ENCODE results near the genes FOXI1 and KCNMB1.

- RAMPAGE, long total RNA, result no peak
- RRBS, 2 experiments, result 73 to 88% methylated on average over 2 to 3 of the region's 27 CpGs
CAGE:
- cytosol, long polyA minus RNA, result no peak
- cytosol, long polyA plus RNA, result no peak
- long polyA plus RNA, result no peak
- nucleolus, long total RNA, result no peak
- nucleus, long polyA plus RNA, result no peak
- nucleus, long total RNA, result no peak
Observed at GRCh38 chr5:170105616-170106125, at the start of gene FOXI1. Gene FOXI1 (plus strand): TSS chr5:170105897.

GRCh38 chr5:170238276-170238999 is 5.7 kb downstream of the C5orf58 start:
- RAMPAGE, long total RNA, result no peak
- RRBS, 2 experiments, result no CpG with 5 or more reads among the region's 1 CpG
CAGE:
- cytosol, long polyA minus RNA, result no peak
- cytosol, long polyA plus RNA, result no peak
- long polyA plus RNA, result no peak
- nucleolus, long total RNA, result no peak
- nucleus, long polyA plus RNA, result no peak
- nucleus, long total RNA, result no peak

- RAMPAGE, long total RNA, result no peak
- RRBS, 2 experiments, result no CpG with 5 or more reads among the region's 4 CpGs
CAGE:
- cytosol, long polyA minus RNA, result no peak
- cytosol, long polyA plus RNA, result no peak
- long polyA plus RNA, result no peak
- nucleolus, long total RNA, result no peak
- nucleus, long polyA plus RNA, result no peak
- nucleus, long total RNA, result no peak
Observed at GRCh38 chr5:170261931-170262342, 29.2 kb downstream of the C5orf58 start.

- RAMPAGE, long total RNA, result no peak
- RRBS, 2 experiments, result no CpG with 5 or more reads among the region's 4 CpGs
CAGE:
- cytosol, long polyA minus RNA, result no peak
- cytosol, long polyA plus RNA, result no peak
- long polyA plus RNA, result no peak
- nucleolus, long total RNA, result no peak
- nucleus, long polyA plus RNA, result no peak
- nucleus, long total RNA, result no peak
Observed at GRCh38 chr5:170265589-170266156, 31.9 kb downstream of the LCP2 start.

DNA sequence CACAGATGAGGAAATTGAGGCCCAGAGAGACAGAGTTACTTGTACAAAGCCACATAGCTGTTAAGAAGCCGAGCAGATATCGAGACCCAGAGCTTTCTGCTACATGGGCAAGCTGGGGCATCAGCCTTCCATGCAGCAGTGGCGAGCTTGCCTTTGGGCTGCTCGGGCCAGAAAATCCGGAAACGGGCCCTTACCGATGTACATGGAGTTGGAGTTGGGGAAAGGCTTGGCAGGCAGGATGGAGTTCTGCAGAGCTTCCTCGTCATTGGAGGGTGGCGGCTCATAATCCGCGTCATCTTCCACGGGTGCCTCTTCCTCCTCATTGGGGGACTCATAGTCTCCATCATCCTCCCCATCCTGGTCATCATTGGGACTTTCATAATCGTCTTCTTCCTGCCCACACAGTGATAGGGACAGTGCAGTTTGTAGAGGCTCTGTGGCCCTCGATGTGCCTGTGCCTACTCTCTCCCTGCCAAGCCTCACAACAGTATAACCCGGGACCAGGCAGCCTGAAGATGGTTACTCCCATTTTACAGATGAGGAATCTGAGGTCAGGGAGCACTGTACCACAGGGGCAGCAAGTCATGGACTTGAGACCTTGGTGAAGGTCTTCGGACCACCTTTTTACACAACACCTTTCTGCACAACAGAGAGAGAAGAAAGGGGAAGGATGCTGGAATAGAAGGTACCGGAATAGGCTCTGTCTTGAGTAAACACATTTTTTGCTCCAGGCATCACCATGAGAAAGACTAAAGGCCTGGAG is 26.9 kb downstream of the LCP2 start:
- RAMPAGE, long total RNA, result no peak
- RRBS, 2 experiments, result no CpG with 5 or more reads among the region's 17 CpGs
CAGE:
- cytosol, long polyA minus RNA, result no peak
- cytosol, long polyA plus RNA, result no peak
- long polyA plus RNA, result no peak
- nucleolus, long total RNA, result no peak
- nucleus, long polyA plus RNA, result no peak
- nucleus, long total RNA, result no peak

- RAMPAGE, long total RNA, result no peak
- RRBS, 2 experiments, result no CpG with 5 or more reads among the region's 8 CpGs
CAGE:
- cytosol, long polyA minus RNA, result no peak
- cytosol, long polyA plus RNA, result no peak
- long polyA plus RNA, result no peak
- nucleolus, long total RNA, result no peak
- nucleus, long polyA plus RNA, result no peak
- nucleus, long total RNA, result no peak
Observed at GRCh38 chr5:170280049-170280620, 17.4 kb downstream of the LCP2 start.

DNA sequence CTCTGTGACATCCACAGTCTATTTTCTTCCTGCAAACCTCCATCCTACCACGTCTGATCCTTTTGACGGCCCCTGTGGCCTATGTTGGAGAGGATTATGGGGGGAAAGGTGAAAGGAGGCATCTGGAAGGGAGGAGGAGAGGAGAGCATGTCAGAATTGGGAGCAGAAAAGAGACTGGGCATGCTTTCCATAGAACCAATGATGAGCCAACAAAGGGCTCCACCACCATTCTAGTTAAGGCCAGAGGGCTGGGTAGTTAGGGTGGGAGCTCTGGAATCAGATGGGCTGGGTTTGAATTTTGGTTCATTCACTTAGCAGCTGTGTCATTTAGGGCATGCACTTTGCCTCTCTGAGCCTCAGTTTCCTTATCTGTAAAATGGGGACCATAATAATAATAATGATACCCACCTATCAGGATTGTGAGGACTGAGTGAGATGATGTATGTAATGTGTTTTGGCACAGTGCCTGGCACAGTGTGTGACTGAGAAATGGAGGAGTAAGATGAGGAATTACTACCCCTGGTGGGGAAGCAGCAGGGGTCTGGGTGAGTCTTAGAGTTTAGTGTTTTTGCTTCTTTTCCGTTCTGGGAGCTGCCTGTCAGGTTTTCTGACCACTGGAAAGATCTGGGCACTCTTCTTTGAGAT is 8.7 kb downstream of the LCP2 start:
- RAMPAGE, long total RNA, result no peak
- RRBS, 2 experiments, result no CpG with 5 or more reads among the region's 3 CpGs
CAGE:
- cytosol, long polyA minus RNA, result no peak
- cytosol, long polyA plus RNA, result no peak
- long polyA plus RNA, result no peak
- nucleolus, long total RNA, result no peak
- nucleus, long polyA plus RNA, result no peak
- nucleus, long total RNA, result no peak

DNA sequence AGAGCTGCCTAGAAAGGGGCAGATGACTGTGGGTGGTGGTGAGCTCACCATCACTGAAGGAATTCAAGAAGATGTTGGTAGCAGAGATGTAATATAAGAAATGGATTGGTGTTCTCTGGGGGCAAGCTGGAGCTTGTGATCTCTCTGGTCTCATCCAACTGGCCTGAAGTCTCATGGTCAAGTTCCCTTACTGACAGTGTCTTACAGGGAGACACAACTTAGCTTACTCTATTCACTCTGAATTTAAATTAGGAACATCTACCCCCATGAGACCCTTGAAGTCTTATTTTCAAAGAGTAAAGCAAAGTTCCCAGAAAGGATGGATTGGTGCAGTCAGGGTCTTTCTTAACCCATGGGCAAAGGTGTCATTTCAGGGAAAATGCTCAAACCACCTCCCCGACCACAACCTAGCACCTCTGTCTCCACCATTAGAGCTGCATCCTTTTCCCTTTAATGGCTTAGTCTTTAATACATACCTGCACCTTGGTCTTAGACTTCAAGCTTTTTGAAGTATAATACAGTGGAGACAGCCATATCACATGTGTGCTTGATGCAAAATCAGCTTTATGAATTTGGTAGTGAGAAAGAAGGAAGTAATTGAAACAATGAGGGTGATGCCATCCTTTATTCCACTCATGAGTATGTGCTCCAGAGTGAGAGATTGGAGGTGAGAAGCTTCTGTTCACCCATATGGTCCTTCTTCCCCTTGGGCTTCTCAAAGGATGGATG is 5.1 kb downstream of the LCP2 start:
- RAMPAGE, long total RNA, result no peak
- RRBS, 2 experiments, result no CpG with 5 or more reads among the region's 1 CpG
CAGE:
- cytosol, long polyA minus RNA, result no peak
- cytosol, long polyA plus RNA, result no peak
- long polyA plus RNA, result no peak
- nucleolus, long total RNA, result no peak
- nucleus, long polyA plus RNA, result no peak
- nucleus, long total RNA, result no peak

DNA sequence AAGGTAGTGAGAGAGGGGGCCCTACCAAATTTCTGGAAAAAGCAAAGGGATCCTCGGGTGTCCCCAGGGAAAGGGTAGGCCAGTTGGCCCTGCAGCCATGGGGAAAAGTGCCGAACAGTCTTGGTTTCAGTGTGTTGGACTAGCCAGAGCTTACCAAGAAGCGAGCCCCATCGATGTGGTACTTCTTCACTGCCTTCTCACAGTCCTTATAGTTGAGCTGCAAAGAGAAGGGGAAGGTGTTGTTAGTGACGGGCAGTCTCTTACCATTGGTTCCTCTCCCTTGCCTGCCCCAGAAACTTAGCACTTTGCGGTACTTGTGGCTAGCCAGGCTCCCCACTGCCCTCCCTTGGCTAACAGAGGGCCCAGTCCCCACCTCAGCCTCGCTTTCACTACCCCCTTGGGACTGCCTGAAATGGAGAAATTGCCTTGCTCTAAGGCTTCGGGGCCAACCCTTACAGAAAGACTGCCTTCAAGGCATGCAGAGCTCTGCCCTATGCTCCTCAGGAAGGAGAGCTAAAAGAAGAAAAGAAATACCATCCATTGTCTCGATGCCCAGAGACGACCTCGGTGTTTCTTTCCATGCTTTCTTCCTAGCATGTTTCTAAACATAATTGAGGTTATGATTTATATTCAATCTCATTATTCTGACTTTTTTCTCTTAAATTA is 4.3 kb downstream of the LCP2 start:
- RAMPAGE, long total RNA, result no peak
- RRBS, 2 experiments, result no CpG with 5 or more reads among the region's 11 CpGs
CAGE:
- cytosol, long polyA minus RNA, result no peak
- cytosol, long polyA plus RNA, result no peak
- long polyA plus RNA, result no peak
- nucleolus, long total RNA, result no peak
- nucleus, long polyA plus RNA, result no peak
- nucleus, long total RNA, result no peak

DNA sequence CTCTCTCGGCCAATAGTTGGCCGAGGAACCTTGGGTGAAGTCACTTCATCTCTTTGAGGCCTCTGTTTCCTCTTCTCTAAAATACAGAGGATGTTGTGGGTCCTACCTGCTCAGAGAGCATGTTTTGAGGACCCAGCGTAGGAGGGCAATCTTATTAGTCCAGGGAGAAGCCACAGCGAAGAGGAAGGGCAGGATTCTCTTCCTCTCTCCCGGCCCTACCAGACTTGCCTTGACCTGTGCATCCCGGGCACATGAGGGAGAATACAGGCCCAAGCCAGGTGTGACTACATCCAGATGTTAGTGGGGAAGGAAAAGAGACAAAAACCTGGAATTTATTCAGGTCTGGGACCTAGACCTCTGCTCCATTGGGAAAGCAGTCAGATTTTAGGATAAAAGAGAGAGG is 38.7 kb upstream of the LCP2 start:
- RAMPAGE, long total RNA, result no peak
- RRBS, 2 experiments, result no CpG with 5 or more reads among the region's 6 CpGs
CAGE:
- cytosol, long polyA minus RNA, result no peak
- cytosol, long polyA plus RNA, result no peak
- long polyA plus RNA, result no peak
- nucleolus, long total RNA, result no peak
- nucleus, long polyA plus RNA, result no peak
- nucleus, long total RNA, result no peak

GRCh38 chr5:170388883-170389908 is at the start of gene KCNMB1:
Gene KCNMB1 (minus strand): TSS chr5:170389367.
- RAMPAGE, long total RNA, result no peak
- RRBS, 2 experiments, result no CpG with 5 or more reads among the region's 19 CpGs
CAGE:
- cytosol, long polyA minus RNA, result start-site peak on the minus strand at chr5:170389353-170389361, 95 reads
- cytosol, long polyA plus RNA, result no peak
- long polyA plus RNA, result start-site peak on the minus strand at chr5:170389370-170389489, 33 and 46 reads in 2 replicates
- nucleolus, long total RNA, result start-site peak on the minus strand at chr5:170389324-170389432, 55 reads; start-site peak on the minus strand at chr5:170389589-170389654, 8 reads
- nucleus, long polyA plus RNA, result no peak
- nucleus, long total RNA, result no peak

- RAMPAGE, long total RNA, result no peak
- RRBS, 2 experiments, result no CpG with 5 or more reads among the region's 4 CpGs
CAGE:
- cytosol, long polyA minus RNA, result no peak
- cytosol, long polyA plus RNA, result no peak
- long polyA plus RNA, result no peak
- nucleolus, long total RNA, result no peak
- nucleus, long polyA plus RNA, result no peak
- nucleus, long total RNA, result no peak
Observed at GRCh38 chr5:170534052-170534653, 30.3 kb downstream of the KCNIP1 start.

- RAMPAGE, long total RNA, result no peak
- RRBS, 2 experiments, result no CpG with 5 or more reads among the region's 8 CpGs
CAGE:
- cytosol, long polyA minus RNA, result no peak
- cytosol, long polyA plus RNA, result no peak
- long polyA plus RNA, result no peak
- nucleolus, long total RNA, result no peak
- nucleus, long polyA plus RNA, result no peak
- nucleus, long total RNA, result no peak
Observed at GRCh38 chr5:170571163-170571897, 67.5 kb downstream of the KCNIP1 start.

GRCh38 chr5:170782243-170783019 is 1.1 kb upstream of the GABRP start:
- RAMPAGE, long total RNA, result no peak
- RRBS, 2 experiments, result no CpG with 5 or more reads among the region's 7 CpGs
CAGE:
- cytosol, long polyA minus RNA, result no peak
- cytosol, long polyA plus RNA, result no peak
- long polyA plus RNA, result no peak
- nucleolus, long total RNA, result no peak
- nucleus, long polyA plus RNA, result no peak
- nucleus, long total RNA, result no peak

GRCh38 chr5:171089812-171090070 is 219.3 kb upstream of the TLX3 start:
- RAMPAGE, long total RNA, result no peak
- RRBS, 2 experiments, result no CpG with 5 or more reads among the region's 13 CpGs
CAGE:
- cytosol, long polyA minus RNA, result no peak
- cytosol, long polyA plus RNA, result no peak
- long polyA plus RNA, result no peak
- nucleolus, long total RNA, result no peak
- nucleus, long polyA plus RNA, result no peak
- nucleus, long total RNA, result no peak

DNA sequence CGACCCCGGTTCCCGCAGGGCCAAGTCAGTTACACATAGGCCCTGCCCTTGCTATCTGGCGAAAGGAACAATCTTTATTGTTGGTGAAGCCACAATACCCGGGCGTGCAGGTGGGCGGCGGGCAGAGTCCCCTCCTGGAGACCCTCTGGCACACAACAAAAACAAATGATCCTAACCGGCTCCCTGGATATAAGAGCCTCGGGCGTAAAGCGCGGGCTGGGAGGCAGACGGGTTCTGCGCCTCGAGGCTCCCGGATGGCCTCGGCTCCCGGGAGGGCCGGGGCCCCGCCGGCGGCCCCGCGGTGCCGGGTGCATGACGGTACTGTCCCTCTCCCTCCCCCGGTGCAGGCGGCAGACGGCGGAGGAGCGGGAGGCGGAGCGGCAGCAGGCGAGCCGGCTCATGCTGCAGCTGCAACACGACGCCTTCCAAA is 2.0 kb downstream of the TLX3 start:
- RAMPAGE, long total RNA, result no peak
- RRBS, 2 experiments, result 8 to 17% methylated on average over 24 of the region's 38 CpGs
CAGE:
- cytosol, long polyA minus RNA, result no peak
- cytosol, long polyA plus RNA, result no peak
- long polyA plus RNA, result no peak
- nucleolus, long total RNA, result no peak
- nucleus, long polyA plus RNA, result no peak
- nucleus, long total RNA, result no peak

DNA sequence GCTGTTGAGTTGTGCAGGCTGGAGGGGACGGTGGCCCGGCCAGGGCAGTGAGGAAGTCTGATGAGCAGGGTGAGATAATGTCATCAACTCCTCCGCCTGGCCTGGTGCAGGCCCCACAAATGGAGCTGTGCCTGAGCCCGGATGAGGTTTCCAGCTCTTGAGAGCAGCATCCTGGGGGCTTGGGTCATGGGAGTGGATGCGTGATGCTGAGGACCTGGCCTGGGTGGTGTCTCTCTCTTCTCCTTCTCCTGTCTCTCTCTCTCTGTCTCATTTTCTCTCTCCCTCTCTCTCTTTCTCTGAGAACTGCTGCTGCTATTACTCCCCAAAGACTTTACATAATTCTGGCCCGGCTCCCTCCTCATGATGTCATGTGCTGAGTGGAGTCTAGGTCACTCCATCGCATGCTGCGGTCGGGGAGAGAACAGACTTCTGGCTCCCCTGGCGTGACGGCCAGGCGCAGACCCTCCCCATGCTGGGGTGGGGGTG is 26.3 kb downstream of the FGF18 start:
- RAMPAGE, long total RNA, result no peak
- RRBS, 2 experiments, result 24% methylated on average over 2 of the region's 12 CpGs; no CpG with 5 or more reads in 1 of the 2 experiments
CAGE:
- cytosol, long polyA minus RNA, result no peak
- cytosol, long polyA plus RNA, result no peak
- long polyA plus RNA, result no peak
- nucleolus, long total RNA, result no peak
- nucleus, long polyA plus RNA, result no peak
- nucleus, long total RNA, result no peak

DNA sequence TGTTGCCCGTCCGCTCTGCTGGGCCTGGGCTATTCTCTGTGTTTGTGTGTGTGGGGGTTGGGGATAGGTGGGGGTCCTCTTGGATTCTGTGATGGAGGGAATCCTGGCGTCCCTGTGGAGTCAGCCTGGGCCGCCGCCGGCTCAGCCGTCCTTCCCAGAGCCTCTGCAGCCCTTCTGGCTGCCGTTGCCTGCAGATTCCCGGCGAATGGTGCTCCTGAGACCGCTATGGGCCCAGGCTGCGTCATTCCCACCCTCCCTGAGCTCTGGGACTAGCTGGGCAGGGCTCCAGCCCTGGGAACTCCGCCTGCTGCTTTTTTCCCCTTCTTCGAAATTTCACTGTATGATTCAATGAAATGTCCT is 64.3 kb downstream of the FGF18 start:
- RAMPAGE, long total RNA, result no peak
- RRBS, 2 experiments, result 39 to 51% methylated on average over 4 of the region's 14 CpGs
CAGE:
- cytosol, long polyA minus RNA, result no peak
- cytosol, long polyA plus RNA, result no peak
- long polyA plus RNA, result no peak
- nucleolus, long total RNA, result no peak
- nucleus, long polyA plus RNA, result no peak
- nucleus, long total RNA, result no peak

- RAMPAGE, long total RNA, result no peak
- RRBS, 2 experiments, result no CpG with 5 or more reads among the region's 7 CpGs
CAGE:
- cytosol, long polyA minus RNA, result no peak
- cytosol, long polyA plus RNA, result no peak
- long polyA plus RNA, result no peak
- nucleolus, long total RNA, result no peak
- nucleus, long polyA plus RNA, result no peak
- nucleus, long total RNA, result no peak
Observed at GRCh38 chr5:171484300-171484684, 64.8 kb downstream of the FGF18 start.

DNA sequence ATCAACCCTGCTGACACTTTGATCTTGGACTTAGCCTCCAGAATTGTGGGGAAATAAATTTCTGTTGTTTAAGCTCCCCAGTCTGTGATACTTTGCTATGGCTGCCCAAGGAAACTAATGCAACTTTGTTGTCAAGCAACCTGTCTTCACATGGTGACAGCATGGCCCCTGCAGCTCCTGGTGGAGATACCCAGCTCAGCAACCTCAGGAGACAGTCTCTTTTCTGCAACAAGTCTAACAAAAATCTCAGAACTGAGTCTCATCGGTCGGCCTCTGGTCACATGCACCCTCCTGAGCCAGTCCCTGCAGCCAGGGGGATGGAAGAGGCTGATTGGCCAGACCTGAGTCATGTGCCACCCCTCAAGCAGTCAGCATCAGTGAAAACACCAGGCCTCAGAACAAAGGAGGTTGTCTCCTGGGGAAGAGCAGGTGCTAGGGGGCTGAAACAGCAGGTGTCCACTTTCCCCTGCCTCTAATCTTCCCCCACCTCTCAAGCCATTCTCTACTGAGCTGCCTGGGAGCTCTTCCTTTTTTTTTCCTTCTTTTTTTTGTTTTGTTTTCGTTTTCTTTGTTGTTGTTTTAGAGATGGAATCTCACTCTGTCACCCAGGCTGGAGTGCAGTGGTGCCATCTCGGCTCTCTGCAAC is 54.4 kb downstream of the SMIM23 start:
- RAMPAGE, long total RNA, result no peak
- RRBS, 2 experiments, result no CpG with 5 or more reads among the region's 4 CpGs
CAGE:
- cytosol, long polyA minus RNA, result no peak
- cytosol, long polyA plus RNA, result no peak
- long polyA plus RNA, result no peak
- nucleolus, long total RNA, result no peak
- nucleus, long polyA plus RNA, result no peak
- nucleus, long total RNA, result no peak